Mesenchymal stem cell of adipose (primary cell): ENCODE measurements around the gene CHDH.

DNA sequence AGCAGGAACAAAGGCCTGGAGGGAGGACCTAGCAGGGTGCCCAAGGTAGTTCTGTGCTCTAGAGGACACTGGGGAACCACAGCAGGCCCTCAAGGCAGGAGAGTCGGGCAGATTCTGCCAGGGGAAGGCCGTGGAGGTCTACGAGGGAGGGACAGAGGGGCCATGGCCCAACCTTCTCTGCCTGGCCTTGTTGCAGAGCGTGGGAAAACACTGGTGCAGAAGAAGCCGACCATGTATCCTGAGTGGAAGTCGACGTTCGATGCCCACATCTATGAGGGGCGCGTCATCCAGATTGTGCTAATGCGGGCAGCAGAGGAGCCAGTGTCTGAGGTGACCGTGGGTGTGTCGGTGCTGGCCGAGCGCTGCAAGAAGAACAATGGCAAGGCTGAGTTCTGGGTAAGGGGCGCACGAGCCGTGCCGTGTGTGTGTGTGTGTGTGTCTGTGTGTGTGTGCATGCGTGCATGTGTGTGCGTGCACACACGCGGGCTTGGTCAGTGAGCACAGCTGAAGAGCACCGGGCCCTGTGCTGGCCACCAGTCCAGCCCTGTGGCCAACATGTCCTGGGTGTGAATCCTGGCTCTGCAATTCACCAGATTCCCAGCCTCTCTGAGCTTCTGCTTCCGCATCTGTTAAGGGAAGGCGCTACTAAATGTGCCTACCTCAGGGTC, 18.5 kb downstream of the PRKCD start:
- CAGE, long polyA plus RNA, result no peak

DNA sequence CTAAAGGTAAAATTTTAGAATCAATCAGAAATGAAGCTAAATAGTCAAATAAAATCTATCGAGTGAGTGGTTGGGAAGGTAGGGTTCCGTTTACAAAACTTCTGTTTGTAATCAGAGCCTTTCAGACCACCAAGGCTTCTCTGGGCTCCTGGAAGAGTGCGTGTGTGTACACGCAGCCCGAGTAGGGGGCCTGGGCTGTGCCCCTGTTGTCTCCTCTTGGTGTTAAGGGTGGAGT, 24.2 kb downstream of the PRKCD start:
- CAGE, long polyA plus RNA, result no peak

GRCh38 chr3:53190769-53191005, 29.7 kb downstream of the PRKCD start:
- CAGE, long polyA plus RNA, result no peak

DNA sequence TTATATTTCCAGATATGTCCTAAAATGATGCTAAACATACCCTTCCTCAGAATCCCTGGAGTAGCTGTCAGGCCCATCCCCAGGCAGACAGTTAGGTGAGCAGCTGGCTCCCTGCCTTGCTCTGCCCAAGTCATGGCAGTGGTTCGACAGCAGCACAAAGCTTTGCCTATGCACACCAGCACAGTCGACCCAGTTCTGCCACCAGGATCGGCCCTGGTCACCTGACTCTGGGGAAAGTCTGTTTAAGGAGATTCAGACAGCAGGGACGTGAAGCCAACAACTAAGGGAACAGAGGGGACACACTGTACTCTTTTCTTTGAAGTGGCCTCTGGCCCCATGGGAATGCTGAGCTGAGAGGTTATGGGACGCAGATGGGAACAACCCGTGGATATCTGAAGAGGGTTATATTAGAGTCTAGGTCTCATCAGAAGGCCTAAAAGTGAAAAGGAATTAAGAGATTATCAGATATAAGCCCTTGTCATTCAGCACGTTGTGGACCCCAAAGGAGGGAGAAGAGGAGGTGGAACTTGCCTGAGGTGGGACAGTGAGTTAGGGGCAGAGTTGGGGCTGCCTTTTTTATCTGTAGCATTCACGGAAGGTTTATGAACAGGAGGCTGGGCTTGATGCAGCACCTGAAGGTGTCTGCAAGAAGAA, 134.8 kb downstream of the CHDH start:
- CAGE, long polyA plus RNA, result no peak

DNA sequence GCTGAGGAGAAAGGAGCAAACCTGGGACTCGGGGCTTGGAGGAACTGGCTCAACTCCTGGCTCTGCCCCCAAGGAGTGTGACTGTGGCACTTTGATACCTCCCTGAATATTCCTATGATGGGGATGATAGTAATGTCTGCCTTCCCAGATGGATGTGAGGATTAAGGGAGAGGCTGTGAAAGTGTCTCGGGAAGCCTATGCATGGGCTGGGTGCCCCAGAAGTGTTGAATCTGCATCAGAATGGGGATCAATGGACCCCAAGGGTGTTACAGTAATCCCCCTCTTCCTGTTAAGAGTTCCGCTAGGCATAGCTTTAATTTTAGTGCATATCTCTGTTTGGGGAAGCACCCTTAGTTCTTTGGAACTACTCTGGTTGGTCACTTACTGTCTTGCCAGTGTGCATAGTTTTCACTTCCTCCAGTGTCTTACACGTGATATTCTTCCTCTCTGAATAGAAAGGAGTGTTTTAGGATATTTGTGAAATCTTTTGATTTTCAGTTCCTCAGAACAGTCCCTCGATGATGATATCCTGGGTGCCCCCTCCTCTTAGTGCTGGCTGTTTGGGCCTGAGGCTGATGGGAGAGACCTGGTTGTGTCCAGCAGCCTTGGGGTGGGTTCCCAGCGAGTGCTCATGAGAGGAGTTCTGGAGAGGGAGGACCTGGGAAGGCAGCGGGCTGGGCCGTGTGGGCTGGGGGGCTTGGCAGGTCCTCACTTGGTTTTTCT, 97.5 kb downstream of the CHDH start:
- CAGE, long polyA plus RNA, result no peak

GRCh38 chr3:53845858-53846663, at the start of gene CHDH:
TSS of gene CHDH (minus strand) at chr3:53846419.
- CAGE, long polyA plus RNA, result no peak

DNA sequence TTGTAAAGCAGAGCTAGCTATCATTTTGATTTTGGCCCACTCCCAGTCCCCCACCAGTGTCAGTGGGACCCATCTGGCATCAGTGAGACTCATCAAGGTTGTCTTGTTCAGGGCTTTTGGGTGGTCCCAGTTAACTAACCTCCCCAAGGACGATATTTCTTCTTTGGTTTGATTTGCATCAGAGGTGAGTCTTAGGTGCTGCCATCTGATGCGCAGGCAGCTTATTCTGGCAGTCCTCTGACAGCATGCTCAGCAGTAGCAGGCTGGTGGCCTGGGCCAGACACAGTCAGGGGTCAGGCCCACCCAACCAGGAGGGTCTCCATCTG, 312.0 kb downstream of the CACNA2D3 start:
- CAGE, long polyA plus RNA, result no peak

- CAGE, long polyA plus RNA, result no peak
Measured at GRCh38 chr3:54625941-54626569, 301.8 kb downstream of the LRTM1 start.

GRCh38 chr3:54637008-54638192, 290.5 kb downstream of the LRTM1 start:
- CAGE, long polyA plus RNA, result no peak

GRCh38 chr3:54891209-54892108, 36.4 kb downstream of the LRTM1 start:
- CAGE, long polyA plus RNA, result no peak

DNA sequence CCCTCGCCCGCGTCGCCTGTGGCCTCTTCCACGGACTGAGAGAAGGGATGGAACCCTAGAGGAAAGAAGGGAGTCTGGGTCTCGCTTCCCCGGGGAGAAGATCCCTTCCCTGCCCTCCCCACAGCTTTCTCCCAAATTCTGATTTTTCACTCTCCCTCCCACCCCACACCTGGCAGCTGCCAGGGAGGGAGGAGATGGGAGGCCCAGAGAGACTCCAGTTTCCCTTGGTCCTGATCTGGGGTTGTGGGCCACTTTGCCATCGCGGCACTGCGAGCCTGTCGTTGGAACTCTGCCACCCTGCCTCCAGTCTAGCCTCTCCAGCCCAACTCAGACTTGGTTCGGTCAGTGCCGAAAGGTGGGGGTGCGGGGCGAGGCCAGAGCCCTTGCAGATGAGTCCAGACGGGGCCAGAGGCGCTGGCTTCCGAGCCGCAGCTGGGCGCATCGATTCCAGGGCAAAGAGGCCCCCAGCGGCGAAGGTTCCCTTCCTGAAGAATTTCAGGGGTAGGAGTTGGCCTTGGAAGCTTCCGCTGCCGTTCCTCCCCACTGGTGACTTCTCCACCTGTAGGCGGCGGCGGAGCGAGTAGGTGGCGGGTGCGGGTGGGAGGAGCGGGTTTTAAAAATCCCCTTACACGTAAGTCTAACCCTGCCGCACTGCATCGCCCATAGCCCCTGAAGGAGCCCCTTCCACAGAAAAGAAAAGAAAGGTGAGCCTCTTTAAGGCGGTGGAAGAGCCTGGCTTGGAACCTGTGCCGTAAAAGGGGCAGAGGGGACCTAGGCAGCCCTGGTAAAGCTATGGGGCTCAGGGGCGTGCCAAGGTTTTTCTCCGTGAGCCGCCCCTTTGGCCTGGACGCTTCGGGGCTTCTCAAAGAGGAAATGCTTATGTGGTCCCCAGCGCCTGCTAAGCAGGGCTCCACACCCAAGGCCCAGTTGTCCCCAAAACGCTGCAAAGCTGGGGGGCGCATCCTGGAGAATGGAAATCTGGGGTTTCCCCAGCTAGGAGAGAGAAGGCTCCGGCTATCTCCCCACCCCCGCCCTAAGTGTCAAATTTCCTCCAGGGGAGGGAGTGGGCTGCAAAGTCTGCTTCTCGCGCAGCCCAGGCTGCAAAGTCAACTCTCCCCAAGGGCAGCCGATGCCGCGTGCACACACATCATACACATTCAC, 5.0 kb downstream of the WNT5A start:
- CAGE, long polyA plus RNA, result no peak

- CAGE, long polyA plus RNA, result no peak
Measured at GRCh38 chr3:55487767-55488758, 957 bp upstream of the WNT5A start.

- CAGE, long polyA plus RNA, result no peak
Measured at GRCh38 chr3:56365797-56366219, 102.5 kb downstream of the ERC2 start.

DNA sequence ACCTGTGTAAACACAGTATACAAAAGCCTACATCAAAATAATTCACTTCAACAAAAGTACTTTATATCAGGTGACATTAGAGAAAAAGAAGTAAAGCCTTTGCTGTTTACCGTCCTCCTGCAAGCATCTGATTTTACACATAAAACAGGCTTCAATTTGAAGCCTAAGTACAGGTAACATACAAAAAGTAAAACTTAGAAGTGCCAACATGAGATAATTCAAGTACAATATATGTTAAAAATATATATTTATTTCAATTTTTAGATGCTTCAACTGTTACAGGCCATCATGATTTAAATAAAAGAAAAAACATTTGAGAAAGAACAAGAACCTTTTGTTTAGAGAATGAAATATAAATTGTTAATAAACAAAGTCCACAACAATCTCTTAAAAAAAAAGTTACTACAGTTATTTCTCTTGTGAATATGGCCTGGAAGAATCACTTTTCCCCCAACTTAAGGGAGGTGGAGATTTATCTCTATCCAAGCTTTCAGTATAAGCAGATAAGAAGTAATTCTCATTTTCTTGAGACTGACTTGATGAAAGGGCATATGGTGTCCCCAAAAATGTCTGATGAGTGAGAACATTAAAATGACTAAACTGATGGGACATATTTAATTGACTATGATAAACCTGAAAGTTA, 60.3 kb downstream of the TASOR start:
- CAGE, long polyA plus RNA, result no peak

DNA sequence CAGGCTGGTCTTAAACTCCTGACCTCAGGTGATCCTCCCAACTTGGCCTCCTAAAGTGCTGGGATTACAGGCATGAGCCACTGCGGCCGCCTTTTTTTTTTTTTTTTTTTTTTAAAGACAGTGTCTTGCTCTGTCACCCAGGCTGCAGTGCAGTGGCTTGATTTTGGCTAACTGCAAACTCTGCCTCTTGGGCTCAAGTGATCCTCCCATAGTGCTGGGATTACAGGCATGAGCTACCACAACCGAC, 39.1 kb upstream of the TASOR start:
- CAGE, long polyA plus RNA, result no peak

DNA sequence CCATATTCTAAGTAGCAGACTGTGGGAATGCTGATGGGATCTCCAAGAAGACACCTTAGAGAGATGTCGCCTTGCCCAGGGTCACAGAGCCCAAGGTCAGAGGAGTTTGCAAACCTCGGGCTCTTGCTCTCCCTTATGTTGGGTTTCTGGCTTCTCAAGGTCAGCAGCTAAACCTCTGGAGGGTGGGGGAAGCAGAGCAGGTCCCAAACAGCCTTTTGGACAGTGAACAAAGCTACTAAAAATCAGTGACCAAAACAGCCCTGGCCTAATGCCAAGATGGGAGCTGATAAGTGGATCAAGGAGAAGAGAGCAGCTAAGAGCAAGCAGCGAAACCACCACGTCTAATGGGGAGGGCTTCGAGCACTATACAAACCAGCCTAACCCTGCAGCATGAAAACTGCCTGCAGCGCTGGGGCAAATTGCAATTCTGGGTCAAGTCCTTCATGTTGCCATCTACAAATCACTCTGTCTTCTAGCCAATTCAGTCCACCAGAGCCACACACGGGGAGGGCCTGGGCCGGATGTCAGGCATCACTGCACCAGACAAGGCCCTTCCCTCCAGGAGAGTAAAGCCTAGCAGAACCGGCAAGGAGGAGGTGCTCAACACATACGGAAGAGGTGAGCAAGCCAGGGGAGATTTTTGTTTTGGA, 30.6 kb upstream of the SPATA12 start:
- CAGE, long polyA plus RNA, result no peak

GRCh38 chr3:57078085-57079147, 18.0 kb downstream of the SPATA12 start:
- CAGE, long polyA plus RNA, result no peak

- CAGE, long polyA plus RNA, result no peak
Measured at GRCh38 chr3:57127839-57128620, 37.1 kb downstream of the IL17RD start.

- CAGE, long polyA plus RNA, result no peak
Measured at GRCh38 chr3:57163459-57164086, 1.6 kb downstream of the IL17RD start.

DNA sequence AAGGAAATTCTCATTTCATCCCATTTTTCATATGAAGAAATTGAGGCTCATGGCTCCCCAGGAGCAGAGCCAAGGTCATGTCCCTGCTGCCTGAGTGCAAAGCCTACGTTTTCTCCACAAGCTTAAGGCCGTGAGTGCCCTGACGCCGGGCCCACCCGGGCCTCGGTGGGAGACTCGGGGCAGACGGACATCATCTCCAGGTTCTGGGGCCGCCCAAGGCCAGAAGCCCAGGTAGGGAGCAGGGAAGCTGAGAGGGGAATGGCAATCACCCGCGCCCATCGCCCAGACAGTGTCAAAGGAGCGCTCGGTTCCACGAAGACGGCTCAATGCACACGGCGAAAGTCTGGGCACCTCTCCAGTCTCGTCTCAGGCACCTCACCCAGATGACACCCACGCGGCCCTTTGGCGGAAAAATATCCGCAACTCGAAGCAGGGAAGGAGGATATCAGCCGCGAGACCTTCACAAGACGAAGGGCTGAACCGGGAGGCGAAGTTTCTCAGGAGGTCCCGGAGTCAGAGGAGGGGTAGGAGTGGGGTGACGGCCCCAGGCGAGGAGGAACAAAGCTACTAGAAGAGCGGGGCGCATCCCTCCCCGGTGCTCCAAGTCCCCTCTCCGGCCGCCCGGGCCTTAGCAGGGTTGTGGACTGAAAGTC, 940 bp downstream of the IL17RD start:
- CAGE, long polyA plus RNA, result no peak